AG08470 (cell line): ENCODE measurements around the genes STEAP1B and GPNMB.

DNA sequence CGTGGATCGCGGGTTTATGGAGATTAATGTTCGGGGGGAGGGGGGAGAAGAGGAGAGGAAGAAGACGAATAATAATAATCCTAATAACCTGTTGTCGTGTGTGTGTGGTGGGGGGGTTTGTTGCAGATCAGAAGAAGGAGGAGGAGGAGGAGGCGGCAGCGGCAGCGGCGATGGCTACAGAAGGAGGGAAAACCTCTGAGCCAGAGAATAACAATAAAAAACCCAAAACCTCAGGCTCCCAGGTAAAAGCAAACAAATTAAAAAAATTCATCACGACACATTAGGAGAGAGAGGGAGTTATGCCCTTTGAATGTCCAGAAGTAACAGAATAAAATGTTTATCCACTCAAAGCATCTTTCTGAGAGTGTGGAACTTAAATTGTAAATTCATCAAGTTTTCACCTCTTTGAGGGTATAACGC, 678 bp downstream of the SP4 start:
- RRBS, result no CpG with 5 or more reads among the region's 12 CpGs

DNA sequence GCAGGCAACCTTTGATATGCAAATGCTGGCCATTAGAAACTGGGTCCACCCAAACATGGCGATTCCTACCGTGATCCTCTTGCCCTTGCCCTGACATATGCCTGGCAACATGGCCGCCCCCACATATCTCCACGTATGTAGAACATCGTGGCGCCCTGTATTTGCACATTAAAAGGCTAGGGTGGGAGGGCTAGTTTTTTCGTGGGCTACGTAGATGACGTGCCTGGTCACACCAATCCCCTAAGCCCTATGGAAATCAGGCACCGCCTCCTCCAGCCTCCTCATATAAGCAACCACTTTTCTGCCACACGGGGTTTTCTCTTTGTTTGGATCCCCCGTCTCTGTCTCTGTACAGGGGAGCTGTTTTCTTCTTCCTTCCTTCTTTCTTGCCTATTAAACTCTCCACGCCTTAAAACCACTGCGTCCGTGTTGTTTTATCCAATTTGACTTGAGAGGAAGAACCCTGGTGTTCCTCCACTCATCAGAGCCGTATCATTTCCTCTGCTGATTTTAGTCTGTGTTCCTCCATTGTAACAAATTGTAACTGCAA, 151.1 kb upstream of the CDCA7L start:
- RRBS, result no CpG with 5 or more reads among the region's 16 CpGs

DNA sequence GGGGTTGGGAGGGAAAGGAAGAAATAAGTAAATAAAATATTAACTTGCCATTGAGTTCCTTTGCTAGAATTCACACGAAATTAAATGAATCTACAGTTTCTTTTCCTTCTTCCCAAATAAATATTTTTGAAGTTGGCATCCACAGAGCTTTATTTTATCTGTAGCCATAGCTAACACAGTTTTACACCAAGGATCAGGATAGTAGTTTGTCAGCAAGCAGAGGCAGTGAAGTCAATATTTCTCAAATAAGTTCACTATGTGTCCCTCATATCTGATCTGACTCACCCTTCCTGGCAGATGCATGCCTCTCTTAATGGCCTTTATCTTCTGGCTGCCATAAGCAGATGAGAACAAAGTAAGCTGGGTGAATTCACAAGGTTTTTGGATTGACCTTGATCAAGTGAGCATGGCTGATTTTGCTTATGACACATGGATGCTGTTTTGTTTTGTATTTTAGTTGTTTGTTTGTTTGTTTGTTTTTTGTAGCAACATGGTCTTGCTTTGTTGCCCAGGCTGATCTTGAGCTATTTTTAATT, 6.2 kb downstream of the RAPGEF5 start:
- RRBS, result no CpG with 5 or more reads among the region's 1 CpG

- RRBS, result no CpG with 5 or more reads among the region's 4 CpGs
Observed at GRCh38 chr7:22363771-22364400, 6.9 kb upstream of the RAPGEF5 start.

DNA sequence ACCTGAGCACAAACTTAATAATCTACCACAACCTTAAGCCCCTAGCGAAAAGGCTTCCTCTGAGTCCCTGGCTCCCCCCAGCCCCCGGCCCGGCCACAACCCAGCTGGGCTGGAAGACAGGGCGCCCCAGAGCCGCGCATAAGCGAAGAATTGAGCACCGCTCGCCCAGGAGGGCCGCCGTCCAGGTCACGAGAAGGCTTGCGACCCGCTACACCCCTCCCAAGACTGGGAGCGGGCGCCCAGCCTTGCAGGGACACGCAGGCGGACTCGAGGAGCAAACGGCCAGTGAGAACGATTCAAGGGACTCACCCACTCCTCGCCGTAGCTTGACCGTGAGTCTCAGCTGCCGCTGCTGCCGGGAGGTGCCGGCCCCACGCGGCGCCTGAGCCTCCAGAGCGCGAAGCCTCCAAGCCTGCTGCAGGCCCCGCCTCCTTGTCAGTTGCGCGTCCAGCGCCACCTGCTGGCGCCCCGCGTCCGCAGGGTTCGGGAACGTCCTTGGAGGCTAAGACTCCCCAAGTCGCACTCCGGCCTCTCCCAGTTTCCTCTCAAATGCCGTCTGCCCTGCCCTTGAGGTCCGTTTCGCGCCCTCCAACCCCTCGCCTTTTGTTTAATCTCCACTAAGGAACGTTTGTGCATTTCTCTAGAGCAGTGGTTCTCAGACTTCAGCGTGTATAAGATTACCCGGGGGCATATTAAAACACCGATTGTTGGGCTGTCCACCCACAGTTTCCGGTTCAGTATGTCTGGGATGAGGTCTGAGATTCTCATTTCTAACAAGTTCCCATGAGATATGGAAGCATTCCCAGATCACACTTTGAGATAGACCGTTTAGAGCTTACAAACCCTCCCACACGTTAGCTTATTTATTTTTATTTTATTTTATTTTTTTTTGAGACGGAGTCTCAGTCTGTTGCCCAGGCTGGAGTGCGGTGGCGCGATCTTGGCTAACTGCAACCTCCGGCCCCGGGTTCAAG, at the start of gene STEAP1B:
Gene STEAP1B, minus strand, starts transcription at position 384 of the 974 bp plus-strand sequence.
- RRBS, result no CpG with 5 or more reads among the region's 62 CpGs

DNA sequence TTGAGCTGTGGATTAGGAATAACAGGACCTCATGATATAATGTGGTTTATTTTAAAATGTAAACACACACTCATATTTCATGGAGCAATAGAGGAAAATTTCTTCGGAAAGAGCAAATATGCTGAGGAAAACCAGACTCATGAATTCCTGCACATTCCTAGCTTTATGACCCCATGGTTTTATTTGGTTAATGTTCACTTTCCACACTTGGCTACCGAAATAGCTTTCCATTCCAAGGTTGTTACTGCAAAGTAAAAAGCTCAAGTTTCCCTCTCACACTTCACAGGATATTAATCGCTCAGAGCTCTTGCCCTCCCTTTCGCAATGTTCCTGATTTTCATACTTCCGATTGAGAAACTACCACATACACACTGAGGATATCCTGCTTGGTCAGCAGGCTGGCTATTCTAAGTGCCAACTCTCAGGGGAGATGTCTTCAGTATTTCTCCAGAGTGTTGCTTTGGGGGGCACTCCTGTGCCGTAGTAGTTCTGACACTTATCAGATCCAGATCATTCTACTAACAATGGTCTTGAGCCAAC, 77.5 kb upstream of the STEAP1B start:
- RRBS, result no CpG with 5 or more reads among the region's 6 CpGs

DNA sequence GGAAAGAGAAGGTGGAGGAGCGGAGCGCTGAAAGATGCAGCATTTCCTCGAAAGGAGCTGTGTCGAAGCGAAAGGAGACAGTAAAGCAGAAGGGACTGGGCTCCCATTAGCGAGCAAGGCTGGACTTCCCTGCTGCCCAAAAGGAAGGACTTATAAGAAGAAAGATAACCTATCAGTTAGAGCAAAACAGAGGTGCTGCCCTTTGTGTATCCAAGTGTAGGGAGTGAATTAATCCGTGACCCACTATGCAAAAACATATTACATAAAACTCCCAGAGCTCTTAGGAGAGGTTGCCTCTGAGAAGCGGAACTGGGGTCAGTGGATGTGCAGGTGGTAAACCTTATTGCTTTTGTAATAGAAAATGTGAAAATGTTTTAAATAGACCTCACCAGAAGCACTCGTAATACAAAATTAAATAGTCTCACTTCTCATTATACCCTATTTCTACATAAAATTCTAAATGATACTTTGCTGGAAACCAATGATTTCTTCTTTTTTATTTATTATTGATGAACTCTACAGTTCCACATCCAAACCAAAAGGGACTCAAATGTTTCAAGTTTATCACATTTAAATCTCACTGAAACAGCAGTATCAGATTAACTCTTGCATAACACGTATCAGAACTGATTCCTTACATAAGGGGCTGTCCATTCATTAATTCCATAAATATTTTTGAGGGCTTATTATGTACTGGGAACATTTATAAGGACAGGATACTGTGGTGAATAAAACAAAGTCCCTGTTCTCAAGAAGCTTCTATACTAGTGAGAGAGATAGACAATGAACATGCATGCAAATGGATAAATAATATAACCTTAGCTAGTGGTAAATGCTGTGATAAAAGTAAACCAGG, 17.0 kb upstream of the IL6 start:
- RRBS, result no CpG with 5 or more reads among the region's 10 CpGs

GRCh38 chr7:22811929-22813010, 10.4 kb downstream of the TOMM7 start:
- RRBS, result no CpG with 5 or more reads among the region's 11 CpGs

- RRBS, result no CpG with 5 or more reads among the region's 8 CpGs
Observed at GRCh38 chr7:22864857-22865758, 42.5 kb upstream of the TOMM7 start.

DNA sequence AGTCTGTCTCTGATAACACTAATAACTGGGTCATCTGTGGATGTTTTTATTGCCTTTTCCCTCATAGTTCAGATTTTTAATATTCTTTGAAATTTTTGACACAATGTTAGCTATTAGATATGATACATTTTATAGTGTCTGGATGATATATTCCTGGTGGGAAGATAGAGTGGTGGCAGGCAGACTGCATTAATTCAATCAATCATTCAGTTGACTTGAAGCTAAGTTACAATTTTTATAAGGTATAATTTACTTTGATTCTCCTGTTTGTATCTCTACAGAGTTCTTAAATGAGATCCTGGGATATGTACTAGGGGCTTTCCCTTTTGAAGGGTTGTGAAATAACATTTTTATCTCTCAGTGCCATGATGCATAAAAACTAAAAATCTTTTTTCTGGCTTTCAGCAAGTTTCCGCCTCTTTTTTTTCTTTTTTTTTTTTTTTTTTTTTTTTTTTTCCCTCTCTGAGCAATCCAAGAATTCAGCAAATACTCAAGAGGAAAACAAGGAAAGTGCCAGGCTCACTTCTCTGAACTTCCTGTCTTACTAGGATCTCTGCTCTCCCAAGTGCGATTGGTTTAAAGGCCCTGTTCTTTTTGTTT, 80.1 kb downstream of the HYCC1 start:
- RRBS, result no CpG with 5 or more reads among the region's 2 CpGs

GRCh38 chr7:23018443-23019197, 4.7 kb upstream of the HYCC1 start:
- RRBS, result no CpG with 5 or more reads among the region's 7 CpGs

DNA sequence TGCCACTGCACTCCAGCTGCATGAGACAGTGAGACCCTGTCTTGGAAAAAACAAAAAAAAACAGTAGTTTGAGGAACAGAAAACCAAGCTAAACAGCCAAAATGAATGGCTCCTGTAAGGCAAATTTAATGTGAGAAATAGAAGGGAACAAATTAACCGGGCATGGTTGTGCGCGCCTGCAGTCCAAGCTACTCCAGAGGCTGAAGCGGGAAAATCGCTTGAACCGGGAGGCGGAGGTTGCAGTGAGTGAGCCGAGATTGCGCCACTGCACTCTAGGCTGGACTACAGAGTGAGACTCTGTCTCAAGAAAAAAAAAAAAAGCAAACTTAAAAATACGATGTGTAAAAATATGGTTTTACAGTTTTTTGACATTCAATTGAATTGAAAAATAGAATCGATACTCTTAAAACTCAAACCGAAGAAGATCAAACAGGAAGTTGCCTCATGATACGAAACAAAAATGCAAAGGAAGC, 22.3 kb downstream of the KLHL7 start:
- RRBS, result no CpG with 5 or more reads among the region's 13 CpGs

- RRBS, result no CpG with 5 or more reads among the region's 7 CpGs
Observed at GRCh38 chr7:23246518-23247094, at the start of gene GPNMB. TSS of gene GPNMB (plus strand) at chr7:23246775.

- RRBS, result 11% methylated on average over 13 of the region's 20 CpGs
Observed at GRCh38 chr7:23469687-23469859, 718 bp downstream of the IGF2BP3 start.

GRCh38 chr7:23723041-23723393, 13.0 kb downstream of the STK31 start:
- RRBS, result no CpG with 5 or more reads among the region's 7 CpGs

- RRBS, result 1% methylated on average over 49 of the region's 99 CpGs
Observed at GRCh38 chr7:24573573-24574432, 551 bp downstream of the PALS2 start.

DNA sequence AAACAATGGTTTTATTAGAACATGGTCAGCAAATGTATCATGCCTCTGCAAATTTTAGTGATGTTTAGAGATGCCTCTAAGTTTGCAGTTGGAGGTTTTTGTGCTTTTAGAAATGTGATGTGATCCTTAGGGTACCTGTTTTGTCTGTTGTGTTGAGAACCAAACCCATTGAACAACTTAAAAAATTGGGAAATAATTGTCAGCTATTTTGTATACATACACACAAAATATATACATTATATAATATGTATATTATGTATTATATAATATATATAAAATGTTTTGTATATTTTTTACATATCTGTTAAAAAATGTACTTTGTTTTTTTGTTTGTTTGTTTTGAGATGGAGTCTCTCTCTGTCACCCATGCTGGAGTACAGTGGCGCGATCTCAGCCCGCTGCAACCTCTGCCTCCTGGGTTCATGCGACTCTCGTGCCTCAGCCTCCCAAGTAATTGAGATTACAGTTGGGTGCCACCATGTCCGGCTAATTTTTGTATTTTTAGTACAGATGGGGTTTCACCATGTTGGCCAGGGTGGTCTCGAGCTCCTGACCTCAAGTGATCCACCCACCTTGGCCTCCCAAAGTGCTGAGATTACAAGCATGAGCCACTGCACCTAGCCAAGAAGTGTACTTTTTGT, 68.7 kb downstream of the GSDME start:
- RRBS, result no CpG with 5 or more reads among the region's 7 CpGs

DNA sequence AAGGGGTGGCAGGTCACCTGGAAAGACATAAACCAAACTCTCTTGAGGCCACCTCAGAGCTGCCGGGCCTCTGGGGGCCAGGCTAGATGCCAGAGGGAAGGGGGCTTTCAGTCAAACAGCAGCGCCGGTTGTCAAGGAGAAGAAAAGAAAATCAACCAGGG, 38.0 kb downstream of the GSDME start:
- RRBS, result 90% methylated on average over 3 of the region's 3 CpGs

GRCh38 chr7:24786355-24786721, 29.1 kb upstream of the GSDME start:
- RRBS, result no CpG with 5 or more reads among the region's 4 CpGs